ENCODE measurements around the genes OR11H12, OR4N5, PNP, RNASE8 and CHD8.

DNA sequence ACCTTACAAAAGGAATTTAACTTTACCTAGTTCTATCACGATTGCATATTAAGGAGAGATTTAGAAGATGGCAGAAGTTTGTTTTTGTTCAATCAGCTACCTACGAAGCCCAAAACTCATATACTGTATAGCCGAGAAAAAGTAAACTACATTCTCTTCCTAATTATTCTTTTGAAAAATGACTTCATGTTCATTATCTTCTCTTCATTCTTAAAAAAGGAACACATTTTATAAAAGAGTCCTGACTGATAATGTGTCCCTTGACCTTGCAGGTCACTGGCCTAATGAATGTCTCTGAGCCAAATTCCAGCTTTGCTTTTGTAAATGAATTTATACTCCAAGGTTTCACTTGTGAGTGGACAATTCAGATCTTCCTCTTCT is at the start of gene OR11H12:
Gene OR11H12, plus strand, starts transcription at position 252 of the 381 bp plus-strand sequence.
- PRO-cap, 5 experiments, result no peak in any of the 5 experiments
- RAMPAGE, long total RNA, 2 experiments, result no peak in any of the 2 experiments
- RRBS, result no CpG with 5 or more reads among the region's 3 CpGs

DNA sequence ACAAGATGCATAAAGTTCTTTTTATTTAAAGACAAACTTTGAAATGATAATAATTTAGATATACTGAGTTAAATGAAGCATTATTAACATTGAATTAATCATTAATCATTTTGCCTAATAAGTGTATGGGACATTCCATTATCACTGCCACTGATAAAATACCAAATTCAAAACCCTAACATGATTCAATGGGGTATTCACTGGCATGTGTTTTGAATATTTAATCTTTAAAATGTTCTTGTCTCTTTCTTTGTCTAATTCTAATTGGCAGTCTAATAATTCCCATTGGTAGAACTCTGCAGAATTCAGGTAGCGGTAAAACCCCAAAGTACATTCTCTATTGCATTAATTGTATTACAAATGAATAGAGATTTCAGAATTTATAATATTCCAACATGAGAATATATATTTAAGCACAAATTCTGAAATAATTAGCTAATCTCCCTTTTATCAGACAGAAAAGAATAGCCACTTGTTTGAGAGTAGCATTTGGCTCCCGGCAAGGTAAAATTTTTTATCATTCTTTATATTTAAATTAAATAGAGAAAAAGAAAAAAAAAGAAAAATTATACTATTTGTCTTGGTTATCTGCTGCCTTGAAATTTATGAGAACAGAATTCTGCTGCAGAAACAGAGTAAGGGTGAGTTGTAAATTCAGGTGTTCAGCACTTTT is at the start of gene OR4N5:
Gene OR4N5, plus strand, starts transcription at position 434 of the 673 bp plus-strand sequence.
- PRO-cap, 5 experiments, result no peak in any of the 5 experiments
- RAMPAGE, long total RNA, 2 experiments, result no peak in any of the 2 experiments
- RRBS, result no CpG with 5 or more reads among the region's 2 CpGs

DNA sequence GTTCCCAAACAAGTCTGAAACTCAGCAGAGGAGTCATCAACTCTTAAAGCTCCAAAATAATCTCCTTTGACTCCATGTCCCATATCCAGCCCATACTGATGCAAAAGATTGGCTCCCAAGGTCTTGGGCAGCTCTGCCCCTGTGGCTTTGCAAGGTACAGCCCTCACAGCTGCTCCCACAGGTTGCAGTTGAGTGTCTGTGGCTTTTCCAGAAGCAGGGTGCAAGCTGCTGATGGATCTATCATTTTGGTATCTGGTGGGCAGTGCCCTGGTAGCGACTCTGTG is 31.6 kb downstream of the OR11H4 start:
- PRO-cap, 5 experiments, result no peak in any of the 5 experiments
- RAMPAGE, long total RNA, 2 experiments, result no peak in any of the 2 experiments
- RRBS, result no CpG with 5 or more reads among the region's 1 CpG

- PRO-cap, 5 experiments, result peak in 3 of 5 experiments; most common plus-strand start chr14:20331261 (in 2)
- RAMPAGE, long total RNA, 2 experiments, result no peak in any of the 2 experiments
- RRBS, result no CpG with 5 or more reads among the region's 1 CpG
Measured at GRCh38 chr14:20331132-20331455, 2.0 kb downstream of the CCNB1IP1 start.

GRCh38 chr14:20414708-20415287 is 1.5 kb upstream of the TEP1 start:
- PRO-cap, 5 experiments, result no peak in any of the 5 experiments
- RAMPAGE, long total RNA, 2 experiments, result no peak in any of the 2 experiments
- RRBS, result no CpG with 5 or more reads among the region's 8 CpGs

GRCh38 chr14:20456433-20457141 is 1.6 kb downstream of the APEX1 start:
- PRO-cap, 5 experiments, result no peak in any of the 5 experiments
- RAMPAGE, long total RNA, 2 experiments, result no peak in any of the 2 experiments
- RRBS, result 63% methylated on average over 5 of the region's 16 CpGs

- PRO-cap, 5 experiments, result peak in 5 of 5 experiments; most common plus-strand start chr14:20469406 (in 5); most common minus-strand start chr14:20469271 (in 4)
- RAMPAGE, long total RNA, 2 experiments, result start-site peak on the plus strand in 1 of 2 experiments, at chr14:20469403-20469410 at its widest, 95 reads per replicate
- RRBS, result 1% methylated on average over 19 of the region's 51 CpGs
Measured at GRCh38 chr14:20468956-20469939, at the start of gene PNP. Gene PNP, plus strand, starts transcription at chr14:20469406.

DNA sequence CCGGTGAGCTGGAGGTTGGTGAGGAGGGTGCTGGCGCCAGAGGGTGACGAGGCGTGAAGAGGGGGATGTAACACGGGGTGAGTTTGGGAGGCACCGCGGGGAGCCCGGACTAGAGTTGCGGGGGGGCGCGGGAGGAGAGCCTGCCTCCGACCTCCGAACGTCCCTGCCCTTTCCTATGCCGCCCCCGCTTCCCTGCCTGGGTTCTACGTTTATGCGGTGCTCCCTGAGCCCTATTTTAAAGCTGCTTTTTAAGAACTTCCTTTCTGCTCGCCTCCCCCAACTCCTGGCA is 18.6 kb downstream of the OR6S1 start:
- PRO-cap, 5 experiments, result no peak in any of the 5 experiments
- RAMPAGE, long total RNA, 2 experiments, result no peak in any of the 2 experiments
- RRBS, result 22% methylated on average over 6 of the region's 19 CpGs

DNA sequence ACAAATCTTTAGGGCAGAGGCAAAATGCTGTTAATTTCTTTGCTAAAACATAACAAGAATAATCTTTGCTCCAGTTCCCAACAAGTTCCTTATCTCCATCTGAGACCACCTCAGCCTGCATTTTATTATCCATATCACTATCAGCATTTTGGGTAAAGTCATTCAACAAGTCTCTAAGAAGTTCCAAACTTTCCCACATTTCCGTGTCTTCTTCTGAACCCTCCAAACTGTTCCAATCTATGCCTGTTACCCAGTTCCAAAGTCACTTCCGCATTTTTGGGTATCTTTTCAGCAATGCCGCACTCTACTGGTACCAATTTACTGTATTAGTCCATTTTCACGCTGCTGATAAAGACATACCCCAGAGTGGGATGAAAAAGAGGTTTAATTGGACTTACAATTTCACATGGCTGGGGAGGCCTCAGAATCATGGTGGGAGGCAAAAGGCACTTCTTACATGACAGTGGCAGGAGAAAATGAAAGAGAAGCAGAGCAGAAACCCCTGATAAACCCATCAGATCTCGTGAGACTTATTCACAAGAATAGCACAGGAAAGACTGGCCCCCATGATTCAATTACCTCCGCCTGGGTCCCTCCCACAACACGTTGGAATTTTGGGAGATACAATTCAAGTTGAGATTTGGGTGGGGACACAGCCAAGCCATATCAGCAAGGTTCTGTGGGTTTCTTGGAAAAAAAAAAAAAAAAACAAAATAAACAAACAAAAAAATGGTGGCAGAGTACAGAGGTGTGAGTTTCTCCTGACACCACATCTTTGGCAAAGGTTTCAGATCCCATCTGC is 17.8 kb upstream of the RNASE4 start:
- PRO-cap, 5 experiments, result no peak in any of the 5 experiments
- RAMPAGE, long total RNA, 2 experiments, result no peak in any of the 2 experiments
- RRBS, result no CpG with 5 or more reads among the region's 7 CpGs

- PRO-cap, 5 experiments, result no peak in any of the 5 experiments
- RAMPAGE, long total RNA, 2 experiments, result no peak in any of the 2 experiments
- RRBS, result no CpG with 5 or more reads among the region's 6 CpGs
Measured at GRCh38 chr14:20732976-20733586, 12.6 kb upstream of the EDDM3A start.

DNA sequence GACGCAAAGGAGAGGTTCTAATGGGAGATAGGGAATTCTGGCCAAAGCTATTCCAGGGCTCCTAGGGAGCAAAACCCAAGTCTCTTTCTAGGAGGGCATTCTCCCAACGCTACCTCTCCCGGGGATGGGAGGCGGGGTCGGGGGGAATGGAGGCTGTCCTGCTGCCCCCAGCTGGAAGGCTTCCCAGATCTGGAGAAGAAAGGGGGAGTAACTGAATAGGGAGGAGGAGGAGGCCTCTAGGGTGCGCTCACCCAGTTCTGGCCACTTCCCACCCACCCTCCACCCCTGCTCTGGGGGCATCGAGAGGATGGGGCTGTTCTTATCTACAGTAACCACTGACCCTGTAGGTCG is 525 bp upstream of the RNASE1 start:
- PRO-cap, 5 experiments, result no peak in any of the 5 experiments
- RAMPAGE, long total RNA, 2 experiments, result no peak in any of the 2 experiments
- RRBS, result no CpG with 5 or more reads among the region's 8 CpGs

DNA sequence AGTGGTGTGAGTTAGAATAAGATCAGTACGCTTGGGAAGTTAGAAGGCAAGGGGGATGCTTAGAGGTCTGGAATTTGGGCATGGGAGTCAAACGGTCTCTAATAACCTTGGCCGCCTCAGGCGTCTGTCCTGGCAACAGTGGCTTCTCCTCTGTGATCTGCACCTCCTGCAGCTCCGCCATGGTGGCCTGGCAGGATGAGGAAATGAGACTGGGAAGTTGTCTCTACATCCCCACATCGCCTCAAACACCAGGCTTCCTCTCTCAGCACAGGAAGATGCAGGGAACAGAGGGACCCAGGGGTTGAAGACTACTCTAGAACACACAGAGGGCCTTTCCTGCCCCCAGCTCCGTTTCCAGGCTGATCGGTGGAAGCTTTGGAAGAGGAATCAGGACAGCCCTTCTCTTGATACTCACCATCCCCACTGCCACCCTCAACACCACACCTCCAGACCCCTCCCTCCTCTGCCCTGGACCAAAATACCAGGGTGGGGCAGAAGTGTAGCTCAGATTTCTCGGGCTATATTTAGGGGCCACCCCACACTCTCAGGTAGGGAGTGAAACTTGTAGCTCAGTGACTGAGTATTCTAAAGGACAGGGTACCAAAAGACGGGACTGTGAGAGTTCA is 1.6 kb downstream of the NDRG2 start:
- PRO-cap, 5 experiments, result no peak in any of the 5 experiments
- RAMPAGE, long total RNA, 2 experiments, result no peak in any of the 2 experiments
- RRBS, result no CpG with 5 or more reads among the region's 10 CpGs

DNA sequence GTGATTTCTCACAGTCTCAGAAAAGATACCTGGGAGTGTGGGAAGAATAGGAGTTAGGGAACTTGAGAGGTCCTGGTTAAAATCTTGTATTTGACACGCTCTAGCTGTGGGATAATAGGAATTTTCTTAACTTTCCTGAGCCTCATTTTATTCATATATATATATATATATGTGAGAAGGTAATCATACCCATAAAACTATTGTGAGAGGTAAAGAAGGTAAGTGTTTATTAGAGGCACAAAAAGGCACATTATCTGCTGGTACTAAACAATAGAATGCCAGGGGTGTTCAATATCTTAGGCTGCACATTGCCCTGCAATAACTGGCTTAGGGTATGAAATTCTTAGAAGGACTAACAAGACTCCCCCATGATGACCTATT is at the start of gene RNASE8:
Gene RNASE8, plus strand, starts transcription at position 357 of the 381 bp plus-strand sequence.
- PRO-cap, 5 experiments, result no peak in any of the 5 experiments
- RAMPAGE, long total RNA, 2 experiments, result no peak in any of the 2 experiments
- RRBS, result no CpG with 5 or more reads among the region's 1 CpG

GRCh38 chr14:21069201-21069353 is 1.0 kb upstream of the ARHGEF40 start:
- PRO-cap, 5 experiments, result no peak in any of the 5 experiments
- RAMPAGE, long total RNA, 2 experiments, result no peak in any of the 2 experiments
- RRBS, result no CpG with 5 or more reads among the region's 6 CpGs

DNA sequence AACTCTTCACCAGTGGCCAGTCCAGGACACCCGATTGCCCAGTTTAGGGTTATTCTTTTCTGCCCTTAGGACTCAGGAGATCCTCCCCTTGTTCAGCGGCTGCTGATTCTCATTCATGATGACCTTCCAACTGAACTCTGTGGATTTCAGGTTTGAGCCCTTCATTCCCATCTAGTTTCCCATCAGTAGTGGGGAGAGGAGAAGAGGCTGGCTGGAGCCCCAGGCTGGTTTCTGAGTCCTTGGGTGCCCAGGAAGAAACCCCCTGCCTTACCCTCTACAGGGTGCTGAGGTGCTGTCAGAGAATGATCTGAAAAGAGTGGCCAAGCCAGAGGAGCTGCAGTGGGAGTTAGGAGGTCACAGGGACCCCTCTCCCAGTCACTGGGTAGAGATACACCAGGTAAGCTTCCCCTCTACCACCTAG is 6.4 kb downstream of the ARHGEF40 start:
- PRO-cap, 5 experiments, result no peak in any of the 5 experiments
- RAMPAGE, long total RNA, 2 experiments, result no peak in any of the 2 experiments
- RRBS, result no CpG with 5 or more reads among the region's 2 CpGs

- PRO-cap, 5 experiments, result no peak in any of the 5 experiments
- RAMPAGE, long total RNA, 2 experiments, result no peak in any of the 2 experiments
- RRBS, result 86% methylated on average over 2 of the region's 79 CpGs
Measured at GRCh38 chr14:21090013-21091329, 8.0 kb downstream of the ZNF219 start.

GRCh38 chr14:21269622-21269990 is 364 bp upstream of the HNRNPC start:
- PRO-cap, 5 experiments, result peak in 4 of 5 experiments; most common plus-strand start chr14:21269736 (in 1); most common minus-strand start chr14:21269791 (in 1)
- RAMPAGE, long total RNA, 2 experiments, result no peak in any of the 2 experiments
- RRBS, result 2% methylated on average over 15 of the region's 25 CpGs

DNA sequence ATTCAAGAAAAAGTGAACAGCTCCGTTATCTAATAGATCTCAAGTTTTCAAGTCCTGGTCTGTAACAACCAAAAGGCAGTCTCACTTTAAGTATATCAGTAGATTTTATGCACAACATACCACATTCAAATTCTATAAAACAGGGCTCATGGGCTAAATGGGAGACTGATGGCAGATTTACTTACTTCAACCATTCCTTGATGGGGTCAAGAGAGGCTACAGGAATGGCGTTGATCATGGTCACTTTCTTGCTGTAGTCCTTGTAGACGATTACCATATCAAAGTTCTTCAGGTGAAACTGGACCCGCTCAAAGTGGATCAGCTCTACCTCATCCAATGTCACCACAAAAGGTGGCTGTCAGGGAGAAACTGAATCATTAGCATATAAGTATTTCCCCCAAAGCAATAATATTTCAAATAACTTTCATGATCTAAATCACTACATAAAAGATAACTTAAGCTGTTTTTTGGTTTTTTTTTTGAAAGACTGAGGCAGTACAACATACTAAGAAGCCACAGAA is 26.7 kb downstream of the SUPT16H start:
- PRO-cap, 5 experiments, result no peak in any of the 5 experiments
- RAMPAGE, long total RNA, 2 experiments, result no peak in any of the 2 experiments
- RRBS, result no CpG with 5 or more reads among the region's 4 CpGs

DNA sequence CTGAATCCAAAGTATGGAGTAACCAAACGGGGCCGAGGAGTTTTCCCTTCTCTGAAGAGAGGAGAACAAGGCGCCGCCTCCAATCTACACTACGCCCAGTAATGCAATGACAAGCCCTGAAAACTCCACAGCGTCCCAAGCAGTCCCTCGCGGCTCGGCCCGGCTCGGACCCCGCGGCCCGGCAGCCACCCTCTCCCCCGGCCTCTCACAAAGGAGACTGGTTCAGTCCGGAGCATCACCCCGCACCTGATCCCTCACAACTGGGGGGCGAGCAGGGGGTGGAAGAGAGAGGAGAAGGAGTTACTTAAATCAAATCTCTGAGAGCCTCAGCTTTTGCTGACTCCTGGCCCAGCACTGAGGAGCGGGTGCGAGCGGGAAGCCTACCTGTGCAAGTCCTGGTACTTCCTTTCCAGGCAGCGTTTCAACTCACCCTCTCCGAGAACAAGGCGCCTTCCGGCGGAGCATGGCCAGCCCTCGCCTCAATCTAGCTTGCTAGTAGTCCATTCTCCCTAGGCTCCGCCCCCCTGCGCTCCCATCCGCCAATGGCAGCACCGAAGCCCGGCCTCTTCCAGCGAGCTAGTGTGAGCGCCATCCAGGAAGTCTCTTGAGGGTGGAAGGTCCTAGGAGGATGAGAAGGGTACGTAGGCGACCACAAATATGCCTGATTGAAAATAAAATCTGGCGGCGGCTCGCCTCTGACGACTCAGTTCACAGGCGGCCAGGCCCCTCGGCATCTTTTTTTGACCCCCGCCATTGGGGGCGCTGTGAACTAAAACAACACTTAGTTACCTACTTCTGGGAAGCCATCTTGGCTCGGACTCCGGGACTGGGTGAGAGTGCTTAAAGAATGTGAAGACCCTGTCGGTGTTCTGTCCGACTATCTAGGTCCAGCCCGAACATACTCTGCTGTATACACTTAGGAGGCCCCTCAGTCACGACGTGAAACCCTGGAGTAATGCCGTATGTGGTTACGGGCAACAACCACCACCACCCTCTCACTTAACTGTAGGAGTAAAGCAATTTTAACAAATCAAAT is at the start of gene CHD8:
Gene CHD8, minus strand, starts transcription at position 476 of the 1,036 bp plus-strand sequence.
- PRO-cap, 5 experiments, result peak in 5 of 5 experiments; most common plus-strand start position 701 of the sequence (in 5); most common minus-strand start position 395 of the sequence (in 2)
- RAMPAGE, long total RNA, 2 experiments, result no peak in any of the 2 experiments
- RRBS, result 2% methylated on average over 7 of the region's 53 CpGs

- PRO-cap, 5 experiments, result no peak in any of the 5 experiments
- RAMPAGE, long total RNA, 2 experiments, result no peak in any of the 2 experiments
- RRBS, result no CpG with 5 or more reads among the region's 3 CpGs
Measured at GRCh38 chr14:21514052-21514615, 3.0 kb upstream of the METTL3 start.

All from liver (tissue), 9 donors.